REH cell (cell line): ENCODE data around the genes NISCH, MUSTN1 and RFT1.

DNA sequence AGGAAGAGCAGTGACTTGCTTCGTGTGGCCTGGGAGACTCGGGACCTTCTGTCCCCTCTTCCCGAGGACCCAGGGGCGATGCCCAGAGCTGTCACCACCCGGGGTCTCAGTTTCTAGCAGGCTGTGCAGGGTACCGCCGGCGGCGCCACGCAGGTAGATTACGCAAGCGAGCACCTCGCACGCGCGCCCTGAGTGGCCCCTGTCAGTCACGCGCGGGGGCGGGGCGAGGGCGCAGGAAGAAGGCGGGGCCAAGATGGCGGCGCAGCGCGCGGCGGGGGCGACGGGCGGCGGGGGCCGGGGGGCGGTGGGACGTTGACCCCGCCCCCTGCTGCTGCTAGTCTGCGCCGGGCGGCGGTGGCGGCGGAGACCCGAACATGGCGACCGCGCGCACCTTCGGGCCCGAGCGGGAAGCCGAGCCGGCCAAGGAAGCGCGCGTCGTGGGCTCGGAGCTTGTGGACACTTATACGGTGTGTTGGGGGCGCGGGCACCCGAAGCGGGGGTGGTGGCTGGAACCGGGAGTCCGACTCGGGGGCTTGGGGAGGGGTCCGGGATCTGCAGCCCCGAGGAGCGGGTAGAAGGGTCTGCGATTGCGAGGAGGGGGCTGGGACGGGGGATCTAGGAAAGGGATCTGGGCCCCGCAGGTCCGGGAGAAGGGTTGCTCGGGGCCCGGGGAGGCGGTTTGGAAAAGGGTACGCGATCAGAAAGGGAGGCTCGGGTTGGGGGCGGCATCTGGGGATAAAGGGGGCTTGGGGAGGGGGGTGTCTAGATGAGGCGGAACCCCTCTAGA lies at the start of gene NISCH:
Gene NISCH (plus strand): TSS at position 337 of the 787 bp plus-strand sequence.
- PRO-cap: bidirectional peak, plus-strand start at position 337 of the sequence, minus-strand start at position 194 of the sequence

DNA sequence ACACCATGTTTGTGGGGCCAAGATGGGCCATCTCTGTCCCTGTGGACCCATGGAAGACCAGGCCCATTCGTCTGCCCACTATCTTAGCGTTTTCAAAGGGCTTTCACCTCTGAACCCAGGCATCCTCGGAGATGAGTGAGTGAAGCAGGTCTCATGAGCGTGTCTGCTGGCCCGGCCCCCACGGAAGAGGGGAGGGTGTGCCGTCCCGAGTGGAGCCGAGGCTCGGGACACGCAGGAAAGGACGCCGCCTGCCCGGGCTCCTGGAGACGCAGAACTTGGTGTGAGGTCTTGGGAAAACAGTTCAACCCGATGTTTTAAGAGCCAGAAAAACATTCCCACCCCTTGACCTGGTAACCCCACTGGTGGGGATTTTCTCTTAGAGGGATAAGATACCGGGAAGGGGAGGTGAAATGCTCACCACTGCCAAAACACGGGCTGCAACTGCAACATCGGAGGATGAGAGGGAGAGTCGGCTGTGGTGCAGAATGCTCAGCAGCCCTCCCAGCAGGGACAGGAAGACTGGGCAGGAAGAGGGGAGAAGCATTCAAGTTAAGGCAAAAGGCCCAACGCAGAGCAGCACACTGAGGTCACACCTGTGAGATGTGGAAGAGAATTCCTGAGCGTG lies 14.3 kb upstream of the STAB1 start:
- PRO-cap: no peak

DNA sequence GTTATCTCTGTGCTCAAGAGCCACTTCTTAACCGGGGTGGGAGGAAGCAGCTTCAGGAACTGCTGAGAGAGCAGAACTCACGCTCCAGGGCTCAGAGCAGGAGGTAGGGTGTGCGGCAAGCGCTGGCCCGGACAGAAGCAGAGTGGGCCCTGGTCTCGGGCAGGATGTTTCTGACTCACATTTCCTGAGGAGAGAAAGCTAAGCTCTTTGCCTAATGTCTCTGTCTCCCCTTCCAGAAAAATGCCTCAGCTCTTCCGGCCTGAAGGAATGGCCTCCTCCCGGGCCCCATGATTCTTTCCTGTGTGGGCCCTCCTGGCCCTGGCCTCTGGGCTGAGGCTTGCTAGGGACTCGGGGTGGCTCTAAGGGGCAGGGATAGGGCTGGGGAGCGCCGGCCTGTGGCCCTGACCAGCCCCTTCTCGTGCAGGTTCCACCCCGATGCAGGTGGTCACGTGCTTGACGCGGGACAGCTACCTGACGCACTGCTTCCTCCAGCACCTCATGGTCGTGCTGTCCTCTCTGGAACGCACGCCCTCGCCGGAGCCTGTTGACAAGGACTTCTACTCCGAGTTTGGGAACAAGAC lies 4.1 kb upstream of the STAB1 start:
- PRO-cap: no peak

DNA sequence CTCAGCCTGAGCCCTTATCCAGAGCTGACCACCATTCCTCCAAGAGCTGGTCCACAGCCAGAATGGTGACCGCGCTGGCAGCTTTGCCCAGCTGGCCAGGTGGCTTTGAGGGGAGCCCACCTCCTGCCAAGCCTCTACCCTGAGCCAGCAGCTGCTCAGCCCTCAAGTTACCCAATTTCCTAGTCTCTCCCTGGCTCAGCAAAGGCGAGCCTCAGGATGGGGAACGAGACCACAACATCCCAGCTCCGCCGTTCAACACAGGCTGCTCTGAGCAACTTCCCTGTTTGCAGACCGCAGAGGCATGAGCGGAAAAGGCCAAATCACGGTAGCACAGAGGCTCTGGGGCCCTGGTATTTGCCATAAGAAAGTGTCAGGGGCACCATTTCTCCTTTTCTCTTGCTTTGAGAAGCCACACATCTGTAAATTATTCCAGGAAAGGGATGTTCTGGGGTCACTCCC lies 3.5 kb downstream of the STAB1 start:
- PRO-cap: bidirectional peak, plus-strand start at position 331 of the sequence, minus-strand start at position 264 of the sequence

DNA sequence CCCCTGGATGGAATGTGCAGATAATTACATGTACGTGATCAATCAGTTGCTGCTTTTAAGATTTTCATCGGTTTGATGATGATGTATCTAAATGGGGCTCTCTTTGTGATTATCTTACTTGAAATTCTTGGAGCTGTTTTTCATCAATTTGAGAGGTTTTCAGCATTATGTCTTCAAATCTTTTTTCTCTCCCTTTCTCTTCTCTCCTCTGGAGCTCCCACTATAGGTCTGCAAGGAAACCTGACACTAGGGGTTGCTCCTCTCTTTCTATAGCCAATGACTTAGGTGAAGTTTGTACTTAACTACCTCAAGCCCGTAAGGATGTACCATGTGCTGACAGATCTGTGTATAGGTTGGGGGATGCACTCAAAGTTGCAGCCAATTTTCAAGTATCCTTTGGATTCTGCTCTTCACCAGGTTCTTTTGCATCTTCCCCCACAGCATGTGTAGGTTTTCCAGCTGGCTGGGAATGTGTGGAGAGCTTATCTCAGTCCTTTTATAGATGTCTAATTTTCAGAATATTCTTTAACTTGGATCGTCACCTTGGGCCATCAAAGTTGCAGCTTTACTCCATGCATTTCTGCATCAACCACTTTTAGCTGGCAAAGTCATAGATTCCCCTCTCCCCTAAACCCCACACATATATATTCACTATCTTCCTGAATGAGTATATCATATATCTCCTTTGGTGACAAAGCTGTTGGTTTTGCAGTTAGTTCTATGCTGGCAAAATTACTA lies 65.8 kb downstream of the UQCC5 start:
- PRO-cap: no peak

DNA sequence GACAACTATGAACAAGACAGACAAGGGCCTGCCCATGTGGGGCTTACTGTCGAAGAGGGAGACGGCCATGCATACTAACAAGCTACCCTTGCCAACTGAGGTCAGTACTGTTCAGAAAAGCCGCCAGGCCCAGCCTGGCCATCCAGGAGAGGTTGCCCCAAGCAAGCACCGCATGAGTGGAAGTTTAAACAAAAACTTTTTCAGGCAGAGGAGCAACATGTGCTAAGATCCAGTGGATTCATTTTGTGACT lies 2.9 kb upstream of the NEK4 start:
- PRO-cap: no peak

DNA sequence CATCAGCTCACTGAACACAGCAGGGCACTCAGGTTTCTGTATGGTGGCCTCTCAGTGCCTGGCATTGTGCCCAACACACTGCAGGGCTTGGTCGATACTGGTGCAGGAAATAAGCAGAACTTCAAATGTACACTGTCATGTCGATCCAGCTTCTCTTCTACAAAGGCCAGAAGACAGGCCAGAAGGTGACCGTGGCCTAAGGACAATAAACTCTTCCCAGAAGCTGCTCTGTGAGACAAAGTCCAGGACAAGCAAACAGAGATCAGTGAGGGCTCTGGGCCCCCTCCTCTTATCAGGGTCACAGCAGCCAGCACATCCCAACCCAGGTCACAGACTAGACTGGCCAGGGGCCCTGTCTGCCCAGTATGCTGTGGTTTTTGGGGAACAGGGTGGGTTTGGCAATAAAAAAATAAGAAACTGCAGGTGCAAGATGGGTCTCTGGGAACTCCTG lies 2.0 kb upstream of the ITIH1 start:
- PRO-cap: no peak

DNA sequence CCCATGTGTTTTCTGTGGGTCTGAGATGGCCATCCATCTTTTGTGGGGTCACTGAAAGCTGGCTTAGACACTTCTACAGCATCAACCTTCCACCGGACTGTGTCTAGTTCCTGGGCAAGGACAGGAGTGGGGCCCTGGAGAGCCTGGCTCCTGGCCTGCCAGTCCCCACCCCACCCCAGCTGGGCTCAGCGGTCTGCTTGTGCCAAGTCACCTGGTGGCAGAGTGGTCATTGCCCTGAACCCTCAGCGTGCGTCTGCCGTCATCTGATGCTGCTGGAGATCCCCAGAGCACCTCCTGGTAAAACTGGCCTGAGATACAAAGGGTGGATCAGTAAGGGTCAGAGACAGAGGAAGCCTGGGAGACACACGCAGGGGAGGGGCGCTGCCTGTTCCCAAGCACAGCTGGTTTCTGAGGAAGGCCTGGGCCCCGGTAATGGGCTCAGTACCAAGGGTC lies 16.7 kb downstream of the ITIH4 start:
- PRO-cap: no peak

GRCh38 chr3:52834644-52835382 lies at the start of gene MUSTN1:
Gene MUSTN1 (minus strand): TSS chr3:52835019.
- PRO-cap: no peak

- PRO-cap: bidirectional peak, plus-strand start at chr3:53130568, minus-strand start at chr3:53130431; bidirectional peak, plus-strand start at chr3:53130739, minus-strand start at chr3:53130661
Measured at GRCh38 chr3:53130041-53130863, at the start of gene RFT1. Gene RFT1 (minus strand): TSS chr3:53130435.

DNA sequence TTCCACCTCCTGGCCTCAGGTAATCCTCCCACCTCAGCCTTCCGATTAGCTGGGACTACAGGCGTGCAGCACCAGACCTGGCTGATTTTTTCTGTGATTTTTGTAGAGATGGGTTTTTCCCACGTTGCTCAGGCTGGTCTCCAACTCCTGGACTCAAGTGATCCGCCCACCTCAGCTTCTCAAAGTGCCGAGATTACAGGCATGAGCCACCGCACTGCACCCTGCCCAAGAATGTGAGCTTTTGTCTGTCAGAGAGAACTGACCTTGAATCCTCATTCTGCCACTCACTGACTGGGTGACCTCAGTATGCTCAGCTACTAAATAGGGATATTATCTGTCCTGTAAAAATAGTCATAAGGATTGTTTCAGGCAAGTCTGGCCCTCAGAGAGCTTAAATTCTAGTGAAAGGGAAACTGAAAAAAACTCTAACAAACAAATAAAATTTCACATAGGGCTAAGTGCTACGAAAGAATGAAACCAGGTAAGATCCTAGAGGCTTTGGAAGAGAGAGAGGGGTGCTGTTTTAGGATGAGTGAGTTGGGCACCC lies 2.1 kb upstream of the RFT1 start:
- PRO-cap: no peak

DNA sequence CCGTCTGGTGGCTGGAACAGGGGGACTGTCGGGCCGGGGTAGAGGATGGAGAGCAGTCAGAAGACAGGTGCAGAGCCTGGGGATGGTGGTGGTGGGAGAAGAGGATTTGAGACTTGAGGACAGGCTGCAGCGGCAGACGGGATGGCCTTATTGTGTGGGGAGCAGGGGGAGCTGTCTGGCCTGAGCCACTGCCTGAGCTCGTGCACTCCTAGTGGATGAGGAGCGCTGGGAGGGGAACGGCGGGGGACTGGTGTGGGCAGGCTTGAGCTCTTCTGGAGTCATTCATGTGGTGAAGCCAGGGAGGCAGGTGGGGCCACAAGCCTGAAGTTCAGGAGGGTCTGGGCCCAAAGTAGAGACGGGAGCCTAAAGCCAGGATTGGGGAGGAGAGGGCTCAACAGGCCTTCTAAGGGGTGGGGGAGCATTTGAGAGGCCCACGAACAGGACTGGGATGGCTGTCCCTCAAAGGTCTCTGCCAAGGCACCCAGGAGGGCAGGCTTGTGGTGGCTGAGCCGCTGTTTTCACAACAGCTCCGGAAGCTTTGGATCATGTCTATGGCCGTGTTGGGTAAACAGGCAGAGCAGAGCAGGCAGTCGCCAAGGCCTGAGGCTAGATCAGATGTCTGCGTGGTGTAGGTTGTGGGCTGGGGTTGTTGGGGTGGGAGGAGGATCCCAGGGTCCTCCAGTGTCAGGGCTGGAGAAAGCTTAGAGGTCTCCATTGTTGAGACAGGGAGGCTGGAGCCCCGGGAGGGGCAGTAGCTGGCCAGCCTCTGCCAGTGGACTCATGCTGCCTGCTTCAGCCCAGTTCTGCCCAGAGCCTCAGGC lies 8.2 kb downstream of the PRKCD start:
- PRO-cap: no peak

- PRO-cap: no peak
Measured at GRCh38 chr3:53184700-53185010, 23.6 kb downstream of the PRKCD start.

DNA sequence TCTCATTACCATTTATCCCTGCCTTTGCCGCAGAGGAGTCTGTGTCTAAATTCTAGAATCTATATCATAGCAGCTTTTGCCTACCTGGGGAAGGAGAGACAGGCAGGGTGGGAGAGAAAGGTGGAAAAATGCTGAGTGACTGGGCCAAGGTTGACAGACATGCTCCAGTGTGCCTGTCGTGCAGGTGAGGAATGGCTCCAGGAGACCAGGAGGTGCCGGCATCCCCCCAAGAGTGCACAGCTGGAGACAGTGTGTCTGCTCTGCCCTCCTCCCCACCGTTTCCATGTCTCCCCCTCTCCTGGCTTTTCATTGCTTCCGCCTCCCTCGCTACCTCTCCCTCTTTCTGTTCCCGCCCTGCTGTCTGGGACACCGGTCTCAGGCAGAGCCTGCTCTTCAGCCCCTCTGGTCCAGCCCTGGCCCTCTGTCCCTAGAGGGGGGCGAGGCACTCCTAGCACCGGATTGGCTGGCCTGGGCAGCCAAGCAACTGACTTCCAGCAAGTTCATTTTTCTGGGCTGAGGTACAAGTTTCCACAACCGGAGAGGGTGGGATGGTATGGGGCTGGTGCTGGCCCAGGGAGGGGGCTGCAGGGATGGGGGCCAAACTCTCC lies 32.4 kb downstream of the PRKCD start:
- PRO-cap: no peak

DNA sequence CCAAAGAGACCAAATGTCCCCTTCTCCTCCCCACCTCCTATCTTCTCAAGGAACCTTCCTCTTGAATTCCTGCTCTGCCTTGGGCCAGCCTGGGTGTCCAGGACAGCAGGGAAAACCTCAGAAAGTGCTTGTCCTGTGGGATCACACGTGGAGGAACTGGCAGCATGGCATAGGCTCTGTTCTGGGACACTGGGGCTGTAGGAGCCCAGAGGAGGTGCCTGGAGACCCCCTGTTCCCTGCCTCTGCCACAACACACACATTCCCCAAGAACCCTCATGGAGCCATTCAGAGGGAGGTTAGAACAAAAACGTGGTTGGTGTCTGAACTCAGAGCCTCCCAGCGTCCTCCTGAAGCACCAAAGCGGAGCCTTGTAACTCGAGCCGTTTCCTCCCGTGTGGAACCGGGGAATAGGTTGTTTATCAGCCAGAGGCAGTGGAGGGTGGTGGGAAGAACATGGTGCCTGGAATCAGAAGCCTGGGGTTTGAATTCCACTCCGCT lies 33.0 kb downstream of the PRKCD start:
- PRO-cap: no peak

- PRO-cap: no peak
Measured at GRCh38 chr3:53230241-53230753, 25.5 kb downstream of the TKT start.

- PRO-cap: no peak
Measured at GRCh38 chr3:53328815-53329613, 18.3 kb downstream of the DCP1A start.

GRCh38 chr3:53496129-53496299 lies 1.6 kb downstream of the CACNA1D start:
- PRO-cap: no peak

- PRO-cap: no peak
Measured at GRCh38 chr3:53525706-53526390, 31.4 kb downstream of the CACNA1D start.

DNA sequence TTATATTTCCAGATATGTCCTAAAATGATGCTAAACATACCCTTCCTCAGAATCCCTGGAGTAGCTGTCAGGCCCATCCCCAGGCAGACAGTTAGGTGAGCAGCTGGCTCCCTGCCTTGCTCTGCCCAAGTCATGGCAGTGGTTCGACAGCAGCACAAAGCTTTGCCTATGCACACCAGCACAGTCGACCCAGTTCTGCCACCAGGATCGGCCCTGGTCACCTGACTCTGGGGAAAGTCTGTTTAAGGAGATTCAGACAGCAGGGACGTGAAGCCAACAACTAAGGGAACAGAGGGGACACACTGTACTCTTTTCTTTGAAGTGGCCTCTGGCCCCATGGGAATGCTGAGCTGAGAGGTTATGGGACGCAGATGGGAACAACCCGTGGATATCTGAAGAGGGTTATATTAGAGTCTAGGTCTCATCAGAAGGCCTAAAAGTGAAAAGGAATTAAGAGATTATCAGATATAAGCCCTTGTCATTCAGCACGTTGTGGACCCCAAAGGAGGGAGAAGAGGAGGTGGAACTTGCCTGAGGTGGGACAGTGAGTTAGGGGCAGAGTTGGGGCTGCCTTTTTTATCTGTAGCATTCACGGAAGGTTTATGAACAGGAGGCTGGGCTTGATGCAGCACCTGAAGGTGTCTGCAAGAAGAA lies 134.8 kb downstream of the CHDH start:
- PRO-cap: no peak